H4 (cell line): ENCODE data around the gene AGPAT4.

- RAMPAGE, long total RNA, result no peak
Observed at GRCh38 chr6:159980300-159980671, 11.4 kb downstream of the IGF2R start.

DNA sequence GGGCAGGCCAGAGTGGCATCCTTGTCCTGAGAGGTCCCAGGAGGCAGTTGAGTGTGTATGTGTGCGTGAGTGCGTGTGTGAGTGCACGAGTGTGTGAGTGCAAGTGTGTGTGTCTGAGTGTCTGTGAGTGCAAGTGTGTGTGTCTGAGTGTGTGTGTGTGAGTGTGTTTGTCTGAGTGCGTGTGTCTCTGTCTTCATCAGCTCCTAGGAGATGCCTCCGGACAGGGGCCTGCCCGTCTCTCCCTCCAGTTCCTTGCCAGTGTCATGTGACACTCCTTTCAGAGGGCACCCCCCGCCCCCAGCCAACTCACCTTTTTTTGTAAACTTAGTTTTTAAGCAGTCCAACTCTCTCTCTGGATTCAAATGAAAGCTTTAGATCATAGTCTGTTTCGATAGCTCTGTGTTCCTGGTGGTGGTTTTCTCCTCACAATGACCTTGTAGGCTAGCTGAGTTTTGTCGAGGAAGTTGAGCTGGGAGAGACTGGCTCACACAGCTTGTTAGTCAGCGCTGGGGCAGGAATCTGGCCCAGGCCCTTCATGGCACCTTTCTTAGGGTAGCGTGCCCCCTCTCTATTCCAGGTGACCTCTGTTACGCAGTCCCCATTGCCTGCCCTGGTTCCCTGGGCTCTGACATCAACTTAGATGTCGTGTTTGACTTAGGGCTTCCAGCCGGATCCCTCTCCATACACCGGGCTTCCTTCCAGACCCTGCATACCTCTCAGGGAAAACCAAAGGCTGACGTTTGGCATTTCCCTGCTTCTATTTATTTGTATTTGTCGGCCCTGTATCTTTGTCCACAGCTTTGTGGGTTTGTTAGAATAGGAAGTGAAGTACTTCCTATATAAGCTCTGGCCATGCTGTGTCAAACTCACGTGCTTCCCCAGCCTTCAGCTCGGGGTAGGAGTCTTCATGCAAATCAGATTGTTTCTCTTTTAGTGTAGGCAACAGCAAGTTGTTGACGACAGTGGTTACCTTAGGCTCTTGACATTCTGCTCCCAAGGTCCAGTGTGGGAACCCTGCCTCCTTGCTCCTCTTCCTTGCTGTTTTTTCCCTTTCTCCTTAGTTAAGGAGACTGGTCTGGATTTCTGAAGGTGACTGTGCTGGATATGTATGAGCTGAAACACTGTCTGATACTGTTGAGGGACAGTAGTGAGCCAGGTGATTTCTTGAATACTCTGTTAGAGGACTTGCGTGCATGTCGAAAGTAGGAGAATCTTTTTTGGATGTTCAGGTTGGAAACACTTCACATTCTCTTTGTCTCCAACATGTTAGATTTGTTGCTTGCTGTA, 12.8 kb downstream of the IGF2R start:
- RAMPAGE, long total RNA, result no peak

DNA sequence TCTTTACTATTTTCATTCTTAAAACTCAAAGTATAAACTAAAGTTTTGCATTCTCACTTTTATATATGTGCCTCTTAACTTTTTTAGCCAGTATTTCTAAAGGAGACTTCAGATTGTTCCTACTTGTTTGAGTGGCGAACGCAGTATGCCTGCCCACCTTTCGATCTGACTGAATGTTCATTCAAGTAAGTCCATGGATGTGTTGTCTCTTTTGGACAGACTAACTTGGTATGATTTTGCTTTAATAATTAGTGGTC, 57.0 kb upstream of the SLC22A1 start:
- RAMPAGE, long total RNA, result no peak

GRCh38 chr6:160105350-160105929, 16.2 kb upstream of the SLC22A1 start:
- RAMPAGE, long total RNA, result no peak

DNA sequence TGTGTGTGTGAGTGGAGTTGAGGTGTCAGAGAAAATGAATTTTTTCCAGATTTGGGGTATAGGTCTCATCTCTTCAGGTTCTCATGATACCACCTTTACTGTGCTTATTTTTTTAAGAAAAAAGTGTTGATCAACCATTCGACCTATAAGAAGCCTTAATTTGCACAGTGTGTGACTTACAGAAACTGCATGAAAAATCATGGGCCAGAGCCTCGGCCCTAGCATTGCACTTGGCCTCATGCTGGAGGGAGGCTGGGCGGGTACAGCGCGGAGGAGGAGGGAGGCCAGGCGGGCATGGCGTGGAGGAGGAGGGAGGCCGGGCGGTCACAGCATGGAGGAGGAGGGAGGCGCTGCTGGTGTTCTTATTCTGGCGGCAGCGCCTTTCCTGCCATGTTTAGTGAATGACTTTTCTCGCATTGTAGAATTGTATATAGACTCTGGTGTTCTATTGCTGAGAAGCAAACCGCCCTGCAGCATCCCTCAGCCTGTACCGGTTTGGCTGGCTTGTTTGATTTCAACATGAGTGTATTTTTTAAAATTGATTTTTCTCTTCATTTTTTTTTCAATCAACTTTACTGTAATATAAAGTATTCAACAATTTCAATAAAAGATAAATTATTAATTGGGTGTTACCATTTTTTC, 15.6 kb upstream of the SLC22A1 start:
- RAMPAGE, long total RNA, result no peak

- RAMPAGE, long total RNA, result no peak
Observed at GRCh38 chr6:160108770-160109675, 12.6 kb upstream of the SLC22A1 start.

- RAMPAGE, long total RNA, result no peak
Observed at GRCh38 chr6:160301269-160301603, 42.6 kb upstream of the SLC22A2 start.

GRCh38 chr6:160431430-160431890, 83.3 kb downstream of the SLC22A3 start:
- RAMPAGE, long total RNA, result no peak

- RAMPAGE, long total RNA, result no peak
Observed at GRCh38 chr6:160707238-160707476, 5.1 kb downstream of the PLG start.

DNA sequence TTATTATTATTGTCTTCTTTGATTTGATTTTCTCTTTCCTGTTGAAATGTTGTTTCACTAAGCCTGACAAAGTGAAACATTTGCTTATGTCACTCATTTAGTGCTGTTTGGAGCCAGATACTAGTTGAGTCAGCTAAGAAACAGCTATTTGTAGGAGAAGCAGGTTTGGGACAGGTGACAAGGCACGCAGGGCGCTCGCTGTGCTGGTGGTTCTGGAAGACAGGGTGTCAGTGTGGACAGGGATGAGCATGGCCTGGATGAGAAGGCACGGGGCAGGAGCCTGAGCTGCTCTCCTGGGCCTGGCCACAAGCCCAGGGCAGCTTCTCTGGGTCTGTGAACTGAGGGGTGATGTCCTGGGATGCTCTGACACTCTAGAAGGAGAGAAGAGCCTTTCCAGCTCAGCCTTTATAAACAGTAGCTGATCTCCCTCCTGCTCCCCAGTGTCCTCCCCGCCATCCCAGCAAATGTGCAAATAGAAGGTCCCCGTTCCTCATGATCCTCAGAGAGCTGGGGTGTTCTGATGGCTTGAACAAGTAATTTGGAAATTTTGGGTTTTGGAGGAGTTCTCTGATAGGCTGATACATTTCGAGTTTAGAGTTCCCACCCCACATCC, 37.9 kb downstream of the PLG start:
- RAMPAGE, long total RNA, result no peak

DNA sequence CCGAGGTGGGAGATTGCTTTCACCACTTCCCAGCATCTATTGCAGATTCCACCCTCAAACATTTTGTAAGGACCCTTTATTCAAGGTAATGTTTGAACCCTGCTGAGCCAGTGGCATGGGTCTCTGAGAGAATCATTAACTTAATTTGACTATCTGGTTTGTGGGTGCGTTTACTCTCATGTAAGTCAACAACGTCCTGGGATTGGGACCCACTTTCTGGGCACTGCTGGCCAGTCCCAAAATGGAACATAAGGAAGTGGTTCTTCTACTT, 71.6 kb downstream of the PLG start:
- RAMPAGE, long total RNA, result no peak

GRCh38 chr6:160978638-160978883, 13.0 kb upstream of the MAP3K4 start:
- RAMPAGE, long total RNA, result no peak

- RAMPAGE, long total RNA, result no peak
Observed at GRCh38 chr6:161106216-161106830, 114.8 kb downstream of the MAP3K4 start.

GRCh38 chr6:161216108-161217157, 57.4 kb downstream of the AGPAT4 start:
- RAMPAGE, long total RNA, result no peak

GRCh38 chr6:161273253-161274354, at the start of gene AGPAT4:
TSS of gene AGPAT4 (minus strand) at chr6:161274061.
- RAMPAGE, long total RNA, result no peak

DNA sequence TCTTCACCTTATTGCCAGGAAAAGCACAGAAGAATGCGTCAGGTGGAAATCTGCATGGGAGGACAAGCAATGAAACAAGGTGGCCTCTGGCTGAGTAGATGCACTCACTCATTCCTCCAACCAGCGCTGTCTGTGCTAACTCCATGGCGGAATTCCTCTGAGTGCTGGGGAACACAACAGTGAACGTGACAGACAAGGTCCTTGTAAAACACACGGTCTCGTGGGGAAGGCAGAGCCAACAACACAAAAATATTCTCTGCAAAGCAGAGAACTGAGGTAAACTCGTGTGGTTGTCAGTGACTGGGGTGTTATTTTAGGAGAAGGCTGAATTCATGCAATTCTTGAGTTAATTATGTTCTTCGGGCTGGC, 339.8 kb downstream of the PRKN start:
- RAMPAGE, long total RNA, result no peak

- RAMPAGE, long total RNA, result no peak
Observed at GRCh38 chr6:162679653-162680174, 47.9 kb downstream of the PRKN start.

DNA sequence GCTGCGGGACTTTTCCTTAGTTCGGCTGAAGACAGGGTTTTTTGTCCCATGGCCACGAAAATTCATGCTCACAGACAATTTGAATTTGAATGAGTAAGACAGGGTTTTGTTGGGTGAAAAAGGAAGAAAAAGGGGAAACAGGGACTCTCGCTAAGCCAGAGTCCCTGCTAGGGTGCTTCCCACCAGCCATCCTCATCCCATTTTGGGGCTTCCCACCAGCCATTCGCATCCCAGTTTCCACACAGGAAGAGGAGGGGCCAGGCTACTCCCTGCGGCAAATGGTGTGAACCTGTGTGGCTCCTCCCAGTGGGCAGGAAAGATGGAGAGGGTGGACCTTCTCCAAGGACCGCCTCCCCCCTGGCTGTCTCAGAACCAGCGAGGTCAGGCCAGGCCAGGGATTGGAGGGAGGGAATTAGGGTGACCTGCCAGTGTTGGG, 326.8 kb downstream of the PACRG start:
- RAMPAGE, long total RNA, result no peak

DNA sequence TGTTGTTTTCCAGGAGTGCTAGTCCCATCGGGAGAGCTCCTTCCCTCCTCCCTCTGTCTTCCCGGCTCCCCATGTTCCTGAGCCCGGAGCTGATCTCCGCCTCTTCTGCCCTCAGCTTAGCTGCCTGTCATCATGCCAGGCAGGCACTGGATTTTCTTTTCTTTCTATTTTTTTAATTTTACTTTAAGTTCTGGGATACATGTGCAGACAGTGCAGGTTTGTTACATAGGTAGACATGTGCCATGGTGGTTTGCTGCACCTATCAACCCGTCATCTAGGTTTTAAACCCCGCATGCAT, 153.5 kb upstream of the QKI start:
- RAMPAGE, long total RNA, result no peak

GRCh38 chr6:163392332-163393049, 22.0 kb upstream of the QKI start:
- RAMPAGE, long total RNA, result no peak